Heart left ventricle (tissue), 7 donors: Measurements from ENCODE around the genes RBM4B, C11orf80 and LRFN4.

GRCh38 chr11:66057107-66057642, 5.0 kb downstream of the SF3B2 start:
- PRO-cap, 6 experiments, result no peak in any of the 6 experiments
- RAMPAGE, long total RNA, 2 experiments, result no peak in any of the 2 experiments
- RRBS, result no CpG with 5 or more reads among the region's 7 CpGs

DNA sequence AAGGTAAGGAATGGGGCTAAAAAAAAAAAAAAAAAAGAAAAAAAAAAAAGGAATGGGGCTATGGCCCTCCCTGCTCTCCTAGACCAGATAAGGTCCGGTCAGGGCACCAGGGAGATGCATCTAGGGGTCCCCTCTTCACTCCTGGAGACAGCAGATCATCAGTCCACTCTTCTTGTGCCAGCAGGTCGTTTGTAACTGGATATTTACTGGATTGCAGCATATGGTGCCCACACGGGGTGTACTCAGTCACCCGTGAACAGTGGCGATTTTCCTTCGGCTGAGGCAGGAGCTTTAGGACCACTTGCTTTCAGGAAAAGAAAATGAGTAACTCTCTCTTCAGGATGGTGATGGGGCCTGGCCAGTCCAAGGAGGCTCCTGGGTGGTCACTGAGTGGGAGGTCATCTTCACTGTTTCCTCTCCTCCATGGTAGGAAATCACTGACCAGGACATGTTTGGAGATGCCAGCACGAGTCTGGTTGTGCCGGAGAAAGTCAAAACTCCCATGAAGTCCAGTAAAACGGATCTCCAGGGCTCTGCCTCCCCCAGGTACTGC, 27.3 kb upstream of the KLC2 start:
- PRO-cap, 6 experiments, result no peak in any of the 6 experiments
- RAMPAGE, long total RNA, 2 experiments, result no peak in any of the 2 experiments
- RRBS, result no CpG with 5 or more reads among the region's 9 CpGs

DNA sequence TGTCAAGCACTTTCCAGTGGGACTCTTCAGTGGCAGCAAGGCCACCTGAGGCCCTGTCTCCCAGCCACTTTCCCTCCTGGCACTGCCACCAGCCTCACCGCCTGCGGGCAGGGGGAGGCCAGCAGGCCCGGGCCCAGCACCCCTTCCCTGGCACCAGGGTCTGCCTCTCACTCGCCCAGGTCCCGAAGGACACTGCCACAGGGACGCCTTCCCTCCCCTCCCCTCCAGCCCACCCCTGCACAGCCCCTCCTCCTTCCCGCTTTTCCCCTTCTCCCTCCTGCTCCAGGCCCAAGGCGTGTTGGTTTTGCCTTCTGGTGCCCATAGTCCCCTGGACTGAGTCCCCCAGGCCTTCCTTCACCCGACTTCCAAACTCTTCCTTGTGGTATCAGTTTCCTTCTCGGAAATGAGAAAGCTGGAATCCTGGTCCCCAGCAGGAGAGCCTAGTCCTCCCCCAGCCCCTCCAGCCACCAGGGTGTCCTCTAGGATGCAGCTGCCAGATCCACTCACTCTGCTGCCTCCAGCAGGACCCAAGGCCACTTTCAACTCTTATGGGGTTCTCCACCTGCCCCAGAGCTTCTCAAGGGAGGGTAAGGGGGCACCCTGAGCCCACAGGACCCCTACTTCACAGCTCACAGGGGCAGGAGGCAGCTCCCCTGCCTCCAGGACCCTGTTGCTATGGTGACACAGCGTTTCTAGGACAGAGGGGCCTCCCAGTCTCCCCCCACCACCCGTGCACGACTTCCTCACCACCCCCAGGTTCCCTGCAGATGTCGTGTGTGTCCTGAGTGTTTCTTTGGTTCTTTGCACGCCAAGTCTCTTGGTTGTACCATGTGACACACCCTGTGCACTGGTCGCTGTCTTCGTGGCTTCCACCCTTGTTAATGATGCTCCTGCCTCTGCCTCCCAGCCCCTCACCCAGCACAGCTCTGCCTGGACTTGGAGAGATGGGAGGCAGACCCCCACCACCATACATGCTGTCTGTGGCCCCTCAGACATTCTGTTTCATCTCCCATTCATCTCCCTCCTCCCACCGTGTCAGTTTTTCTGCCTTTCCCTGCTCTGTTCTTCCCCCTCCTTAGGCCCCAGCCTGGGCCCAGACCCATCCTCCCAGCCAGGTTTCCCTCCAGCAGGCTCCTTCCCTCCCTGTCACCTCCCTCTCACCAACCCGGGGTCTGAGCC, 13.9 kb upstream of the KLC2 start:
- PRO-cap, 6 experiments, result no peak in any of the 6 experiments
- RAMPAGE, long total RNA, 2 experiments, result no peak in any of the 2 experiments
- RRBS, result no CpG with 5 or more reads among the region's 19 CpGs

- PRO-cap, 6 experiments, result no peak in any of the 6 experiments
- RAMPAGE, long total RNA, 2 experiments, result no peak in any of the 2 experiments
- RRBS, result 19% methylated on average over 3 of the region's 24 CpGs
Observed at GRCh38 chr11:66362463-66363635, 8.7 kb downstream of the SLC29A2 start.

GRCh38 chr11:66371069-66371265, 593 bp downstream of the SLC29A2 start:
- PRO-cap, 6 experiments, result no peak in any of the 6 experiments
- RAMPAGE, long total RNA, 2 experiments, result no peak in any of the 2 experiments
- RRBS, result no CpG with 5 or more reads among the region's 12 CpGs

- PRO-cap, 6 experiments, result peak in 1 of 6 experiments; most common plus-strand start chr11:66544005 (in 1); most common minus-strand start chr11:66543850 (in 1)
- RAMPAGE, long total RNA, 2 experiments, result no peak in any of the 2 experiments
- RRBS, result no CpG with 5 or more reads among the region's 26 CpGs
Observed at GRCh38 chr11:66543278-66544243, 2.3 kb downstream of the ZDHHC24 start.

GRCh38 chr11:66607735-66608181, 8.7 kb upstream of the RBM14 start:
- PRO-cap, 6 experiments, result no peak in any of the 6 experiments
- RAMPAGE, long total RNA, 2 experiments, result no peak in any of the 2 experiments
- RRBS, result no CpG with 5 or more reads among the region's 8 CpGs

DNA sequence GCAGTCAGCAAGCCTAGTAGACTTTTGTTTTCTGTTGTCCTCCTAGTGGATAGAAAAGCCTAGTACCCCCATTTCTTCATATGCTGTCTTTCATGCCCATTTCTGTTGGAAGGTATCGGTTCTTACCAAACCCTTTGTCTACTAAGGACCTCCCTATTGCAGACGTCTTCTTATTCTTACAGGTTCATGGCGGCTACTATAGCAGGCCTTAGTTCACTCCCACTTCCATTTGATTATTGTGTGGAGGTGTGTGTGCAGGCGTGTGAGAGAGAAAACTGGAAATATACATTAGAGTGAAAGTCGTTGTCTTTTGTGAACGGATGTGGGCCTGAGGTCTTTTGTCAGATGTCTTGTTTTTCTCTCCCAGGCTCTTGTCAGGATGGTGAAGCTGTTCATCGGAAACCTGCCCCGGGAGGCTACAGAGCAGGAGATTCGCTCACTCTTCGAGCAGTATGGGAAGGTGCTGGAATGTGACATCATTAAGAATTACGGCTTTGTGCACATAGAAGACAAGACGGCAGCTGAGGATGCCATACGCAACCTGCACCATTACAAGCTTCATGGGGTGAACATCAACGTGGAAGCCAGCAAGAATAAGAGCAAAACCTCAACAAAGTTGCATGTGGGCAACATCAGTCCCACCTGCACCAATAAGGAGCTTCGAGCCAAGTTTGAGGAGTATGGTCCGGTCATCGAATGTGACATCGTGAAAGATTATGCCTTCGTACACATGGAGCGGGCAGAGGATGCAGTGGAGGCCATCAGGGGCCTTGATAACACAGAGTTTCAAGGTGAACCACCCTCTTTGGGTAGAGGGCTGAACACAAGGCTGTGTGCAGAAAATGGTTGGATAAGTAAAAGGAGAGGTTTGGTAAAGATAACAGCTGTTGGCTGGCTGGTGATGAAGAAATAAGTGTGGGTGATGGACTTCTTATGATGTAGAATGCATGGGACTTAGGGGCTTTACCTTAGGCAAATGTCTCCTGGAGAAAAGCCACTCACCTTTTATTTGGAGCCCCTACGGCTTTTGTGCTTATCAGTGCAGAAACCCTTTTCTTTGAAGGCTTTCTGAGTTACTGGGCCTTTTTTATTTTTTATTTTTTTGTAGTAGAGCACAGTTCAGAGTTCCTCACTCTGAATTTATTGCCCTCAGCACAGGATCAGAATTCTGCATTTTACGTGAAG, 1.2 kb downstream of the RBM4 start:
- PRO-cap, 6 experiments, result no peak in any of the 6 experiments
- RAMPAGE, long total RNA, 2 experiments, result no peak in any of the 2 experiments
- RRBS, result no CpG with 5 or more reads among the region's 22 CpGs

- PRO-cap, 6 experiments, result no peak in any of the 6 experiments
- RAMPAGE, long total RNA, 2 experiments, result no peak in any of the 2 experiments
- RRBS, result no CpG with 5 or more reads among the region's 9 CpGs
Observed at GRCh38 chr11:66655271-66655932, 16.9 kb downstream of the RBM4 start.

- PRO-cap, 6 experiments, result no peak in any of the 6 experiments
- RAMPAGE, long total RNA, 2 experiments, result no peak in any of the 2 experiments
- RRBS, result 100% methylated on average over 1 of the region's 25 CpGs
Observed at GRCh38 chr11:66668563-66669248, 9.0 kb downstream of the RBM4B start.

DNA sequence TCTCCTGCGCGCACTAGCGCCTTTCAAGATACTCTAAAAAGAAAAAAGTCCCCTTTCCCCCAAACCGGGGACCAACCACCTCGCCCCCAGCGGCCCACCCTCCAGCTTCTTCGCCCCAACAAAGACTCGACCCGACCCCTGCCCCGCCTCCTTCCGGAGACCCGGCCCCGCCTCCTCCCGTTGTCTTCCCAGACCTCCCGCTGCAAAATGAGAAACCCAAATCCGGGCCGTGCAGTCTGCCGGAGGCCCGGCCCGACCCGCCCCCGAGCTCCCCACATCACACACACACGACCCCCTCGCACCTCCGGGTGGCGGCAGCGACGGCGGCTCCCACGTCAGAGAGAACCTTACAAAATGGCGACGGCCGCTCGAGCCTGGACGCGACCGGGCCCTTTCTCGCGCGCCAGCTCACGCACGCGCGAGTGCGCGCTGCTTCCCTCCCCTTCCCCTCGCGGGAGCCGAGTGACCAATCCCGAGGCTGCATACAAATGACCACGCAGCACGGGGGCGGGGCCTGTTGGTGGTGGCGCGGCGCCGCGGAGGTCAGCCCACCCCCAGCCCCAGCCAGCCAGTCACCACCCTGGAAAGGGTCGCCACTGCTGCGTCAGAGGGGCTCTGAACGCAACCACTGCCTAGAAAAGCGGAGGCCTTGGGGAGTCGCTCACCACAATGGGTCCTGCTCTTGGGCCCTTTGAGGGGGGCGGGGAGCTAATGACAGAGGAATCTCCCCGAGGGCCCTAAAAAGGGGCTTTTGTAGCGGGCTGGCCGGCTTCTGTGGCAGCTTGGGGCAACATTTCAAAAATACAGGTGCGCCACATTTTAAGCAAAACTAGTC, at the start of gene RBM4B:
TSS of gene RBM4B (minus strand) at position 426 of the 835 bp plus-strand sequence.
- PRO-cap, 6 experiments, result peak in 6 of 6 experiments; most common plus-strand start position 667 of the sequence (in 4); most common minus-strand start position 128 of the sequence (in 2)
- RAMPAGE, long total RNA, 2 experiments, result start-site peak on the minus strand in 1 of 2 experiments, centred at position 360 of the sequence, 52 reads per replicate
- RRBS, result 2% methylated on average over 31 of the region's 68 CpGs

GRCh38 chr11:66686757-66687266, 9.1 kb upstream of the RBM4B start:
- PRO-cap, 6 experiments, result no peak in any of the 6 experiments
- RAMPAGE, long total RNA, 2 experiments, result no peak in any of the 2 experiments
- RRBS, result no CpG with 5 or more reads among the region's 20 CpGs

GRCh38 chr11:66688642-66689288, 11.1 kb upstream of the RBM4B start:
- PRO-cap, 6 experiments, result no peak in any of the 6 experiments
- RAMPAGE, long total RNA, 2 experiments, result no peak in any of the 2 experiments
- RRBS, result no CpG with 5 or more reads among the region's 17 CpGs

- PRO-cap, 6 experiments, result peak in 6 of 6 experiments; most common plus-strand start chr11:66744711 (in 3); most common minus-strand start chr11:66744680 (in 4)
- RAMPAGE, long total RNA, 2 experiments, result start-site peak on the minus strand in 1 of 2 experiments, at chr11:66744658-66744682 at its widest, 11 reads per replicate
- RRBS, result 2% methylated on average over 21 of the region's 109 CpGs
Observed at GRCh38 chr11:66744545-66745645, at the start of gene C11orf80. TSS of gene C11orf80 (plus strand) at chr11:66744769.

DNA sequence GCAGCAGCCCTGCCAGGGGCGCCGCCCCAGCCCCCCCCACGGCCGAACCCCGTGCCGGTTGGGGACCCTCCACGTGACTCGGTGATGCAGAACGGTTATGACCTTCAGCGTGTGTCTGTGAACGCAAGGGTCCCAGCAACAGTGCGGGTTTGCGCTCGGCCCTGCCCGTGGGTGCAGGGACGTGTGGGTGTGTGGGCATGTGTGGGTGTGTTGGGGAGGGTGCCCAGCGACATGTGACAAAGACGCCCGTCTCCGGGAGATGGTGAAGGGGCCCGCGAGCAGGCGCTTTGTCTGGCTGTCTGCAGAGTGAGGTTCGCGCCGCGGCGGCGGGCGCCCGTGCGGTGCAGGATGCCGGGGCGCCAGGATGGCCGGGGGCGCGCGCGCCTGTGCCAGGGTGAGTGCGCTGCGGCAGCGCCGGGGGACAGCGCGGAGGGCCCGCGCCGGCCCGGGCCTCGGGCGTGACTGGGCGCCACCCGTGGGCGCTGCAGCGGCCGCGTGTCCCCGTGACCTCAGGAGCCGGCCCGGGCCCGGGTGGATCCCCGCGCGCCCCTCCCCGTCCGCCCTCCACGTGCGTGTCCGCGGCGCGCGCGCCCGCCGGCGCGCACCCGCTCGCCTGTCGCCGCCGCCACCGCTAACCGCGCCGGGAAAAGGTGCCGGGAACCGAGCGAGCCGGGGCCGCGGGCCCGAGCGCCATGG, at the start of gene LRFN4:
TSS of gene LRFN4 (plus strand) at position 594 of the 696 bp plus-strand sequence.
- PRO-cap, 6 experiments, result peak in 5 of 6 experiments; most common plus-strand start position 634 of the sequence (in 4); most common minus-strand start position 464 of the sequence (in 4)
- RAMPAGE, long total RNA, 2 experiments, result no peak in any of the 2 experiments
- RRBS, result 2% methylated on average over 69 of the region's 95 CpGs

DNA sequence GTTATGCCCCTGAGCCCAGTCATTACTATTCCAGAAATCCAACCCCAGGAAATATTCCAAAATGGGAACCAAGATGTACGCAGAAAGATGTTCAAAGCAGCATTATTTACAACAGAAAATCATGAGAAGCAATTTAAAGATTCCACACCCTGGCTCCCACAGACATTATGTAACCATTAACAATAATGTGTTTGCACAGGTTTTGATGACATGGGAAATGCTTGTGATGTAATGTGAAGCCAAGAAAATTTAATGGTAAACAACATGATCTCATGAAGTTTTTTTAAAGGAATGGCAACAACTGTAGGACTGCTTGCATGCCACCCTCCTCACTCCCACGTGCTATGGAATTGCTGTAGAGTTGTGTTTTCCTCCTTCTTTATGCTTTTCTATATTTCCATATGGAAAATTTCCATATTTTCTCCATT, 20.7 kb downstream of the LRFN4 start:
- PRO-cap, 6 experiments, result no peak in any of the 6 experiments
- RAMPAGE, long total RNA, 2 experiments, result no peak in any of the 2 experiments
- RRBS, result no CpG with 5 or more reads among the region's 2 CpGs

GRCh38 chr11:66967609-66968019, 7.5 kb upstream of the C11orf86 start:
- PRO-cap, 6 experiments, result no peak in any of the 6 experiments
- RAMPAGE, long total RNA, 2 experiments, result no peak in any of the 2 experiments
- RRBS, result no CpG with 5 or more reads among the region's 5 CpGs

GRCh38 chr11:67031826-67032555, 9.1 kb downstream of the SYT12 start:
- PRO-cap, 6 experiments, result no peak in any of the 6 experiments
- RAMPAGE, long total RNA, 2 experiments, result no peak in any of the 2 experiments
- RRBS, result 66% methylated on average over 3 of the region's 23 CpGs

DNA sequence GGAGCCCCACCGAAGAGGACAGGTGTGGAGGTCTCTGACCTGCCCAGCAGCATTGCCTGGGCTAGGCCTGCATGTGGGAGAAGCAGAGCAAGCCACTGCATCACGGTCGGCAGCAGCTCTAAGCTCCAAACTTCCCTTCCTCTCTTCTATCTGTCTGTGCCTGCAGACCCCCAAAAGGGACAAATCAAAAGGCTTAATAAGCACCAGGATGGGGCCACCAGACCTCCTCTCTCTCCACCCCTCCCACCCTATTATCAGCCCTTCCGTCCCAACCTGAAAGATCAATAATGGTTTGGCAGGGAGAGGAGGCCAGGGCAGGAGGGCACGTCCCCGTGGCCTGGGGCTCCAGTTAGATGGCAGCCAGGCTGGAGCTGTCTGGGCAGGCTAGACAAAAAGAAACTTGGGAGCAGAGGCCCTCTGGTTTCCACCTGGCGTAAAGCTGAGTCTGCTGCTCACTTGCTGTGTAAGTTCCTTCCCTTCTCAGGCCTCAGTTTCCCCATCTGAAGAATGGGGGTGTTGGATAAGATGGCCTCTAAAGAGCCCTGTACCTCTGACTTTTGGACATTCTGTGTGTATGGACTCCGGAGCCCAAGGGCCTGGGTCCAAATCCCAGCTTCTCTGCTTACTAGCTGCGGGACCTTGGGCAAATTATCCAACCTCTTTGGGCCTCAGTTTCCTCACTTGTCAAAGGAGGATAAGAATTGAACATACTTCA, 3.8 kb upstream of the RHOD start:
- PRO-cap, 6 experiments, result no peak in any of the 6 experiments
- RAMPAGE, long total RNA, 2 experiments, result no peak in any of the 2 experiments
- RRBS, result no CpG with 5 or more reads among the region's 9 CpGs

- PRO-cap, 6 experiments, result no peak in any of the 6 experiments
- RAMPAGE, long total RNA, 2 experiments, result no peak in any of the 2 experiments
- RRBS, result no CpG with 5 or more reads among the region's 9 CpGs
Observed at GRCh38 chr11:67062369-67063049, 5.9 kb downstream of the RHOD start.